Bile duct (tissue), 1 donor: ENCODE measurements around a stretch of chr6.

DNA sequence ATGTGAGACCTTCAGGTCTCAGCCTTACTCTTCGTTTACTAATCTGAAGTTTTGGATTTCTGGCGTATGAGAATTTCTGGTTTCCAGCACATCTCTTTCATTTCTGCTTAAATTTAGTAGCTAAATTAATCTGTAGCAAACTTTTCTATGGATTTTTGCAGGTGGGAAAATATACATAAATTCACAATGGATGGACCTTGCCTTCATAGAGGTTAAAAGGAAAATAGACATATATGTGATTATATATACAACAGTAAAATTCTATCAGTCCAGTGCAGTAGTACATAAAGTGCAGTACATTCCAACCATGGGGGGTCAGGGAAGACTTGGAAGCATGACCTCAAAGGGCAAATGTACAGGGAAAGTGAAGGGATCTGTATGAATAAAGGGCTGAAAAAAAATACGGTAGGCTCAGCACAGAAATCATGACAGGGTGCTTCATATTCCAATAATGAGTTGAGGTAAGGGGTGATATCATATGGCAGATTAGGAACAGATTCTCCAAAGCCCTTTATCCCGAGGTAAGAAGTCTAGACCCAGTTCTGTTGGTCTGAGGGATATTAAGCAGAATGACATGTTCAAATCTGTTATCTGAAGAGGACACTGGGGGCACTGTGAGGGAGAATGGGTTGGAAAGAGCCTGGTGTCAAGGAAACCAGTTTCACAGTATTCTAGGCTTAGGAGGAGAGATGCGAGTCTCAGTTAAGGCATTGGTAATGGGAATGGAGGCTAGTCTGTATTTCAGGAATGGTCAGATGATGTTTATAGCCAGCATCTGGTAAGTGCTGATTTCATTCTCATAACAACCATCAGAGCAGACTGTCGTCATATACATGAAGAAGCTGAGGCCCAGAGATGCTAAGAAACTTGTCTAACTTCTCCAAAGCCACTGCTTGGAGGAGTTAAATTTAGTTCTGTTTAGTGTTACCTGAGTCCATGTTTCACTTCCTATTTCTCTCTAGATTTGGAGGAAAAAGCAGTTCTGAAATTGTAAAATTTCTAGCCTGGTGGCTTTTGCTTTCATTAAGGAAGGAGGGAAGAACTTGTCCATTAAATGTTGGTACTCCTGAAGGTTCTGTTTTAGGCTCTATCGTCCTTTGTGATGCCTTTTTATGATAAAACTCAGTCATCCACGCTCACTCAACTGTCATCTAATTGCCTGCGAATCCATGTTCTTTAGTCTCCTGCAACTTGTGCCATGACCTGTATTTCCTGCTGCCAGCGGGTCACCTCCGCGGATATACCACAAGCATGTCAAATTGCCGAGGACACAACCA is 241.8 kb downstream of the ARID1B start:
- PRO-cap, result no peak

DNA sequence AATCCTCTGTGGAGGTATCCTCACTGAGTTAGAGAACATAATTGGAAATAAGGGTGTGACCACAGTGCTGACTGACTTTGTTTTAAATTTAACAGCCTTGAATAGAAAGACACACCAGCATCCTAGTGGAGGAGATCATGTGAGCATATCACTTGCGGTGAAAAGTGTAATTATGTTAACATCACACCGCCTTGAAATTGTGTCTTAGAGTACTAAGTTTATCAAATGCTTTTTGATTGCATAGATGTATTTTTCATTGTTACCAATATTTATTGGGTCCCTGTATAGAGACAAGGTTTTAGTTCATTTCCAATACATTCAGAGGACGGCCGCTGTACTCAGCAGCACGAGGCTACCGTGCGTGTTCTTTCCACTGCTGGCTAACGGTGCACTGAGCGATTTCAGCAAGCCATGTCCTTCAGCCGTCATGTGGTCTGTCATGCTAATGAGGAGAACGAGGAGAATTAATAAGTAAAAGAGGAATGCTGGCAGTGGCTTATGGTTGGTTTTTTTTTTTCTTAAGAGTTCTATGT is 253.4 kb downstream of the ARID1B start:
- PRO-cap, result no peak

DNA sequence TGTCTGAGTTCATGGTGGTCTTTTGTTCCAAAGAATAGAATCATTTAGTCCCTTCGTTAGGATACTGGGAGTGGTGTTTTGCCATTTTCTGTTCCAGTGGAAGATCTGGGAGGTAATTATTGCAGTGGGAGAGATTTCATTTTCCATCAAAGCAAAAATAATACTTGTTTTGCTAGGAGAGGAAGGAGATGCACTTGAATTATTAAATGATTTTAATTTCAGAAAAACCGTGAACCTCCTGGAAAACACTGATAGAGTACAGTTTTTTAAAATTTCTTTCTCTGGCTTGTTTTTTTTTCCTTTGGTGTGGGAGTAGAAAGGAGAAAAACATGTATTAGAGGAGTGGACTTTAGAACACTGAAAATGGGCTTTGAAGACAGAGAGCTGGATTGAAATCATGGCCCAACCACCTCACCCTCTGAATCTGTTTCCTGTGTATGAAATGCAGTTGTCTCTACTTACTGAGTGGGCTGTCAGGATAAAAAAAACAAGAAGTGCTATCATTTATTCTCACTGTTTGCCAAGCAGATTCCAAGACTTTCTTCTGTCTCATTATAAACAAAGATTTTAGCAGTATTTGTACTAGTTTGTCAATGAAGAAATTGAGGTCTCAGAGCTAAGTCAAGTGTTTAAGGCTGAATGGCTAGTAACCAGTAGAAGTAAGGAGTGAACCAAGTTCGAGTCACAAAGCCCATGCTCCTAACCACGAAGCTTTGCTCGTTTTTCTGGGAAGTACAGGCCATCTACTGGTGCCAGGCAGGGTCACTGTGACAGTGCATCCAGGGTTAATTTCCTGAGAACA is 256.5 kb downstream of the TMEM242 start:
- PRO-cap, result no peak

DNA sequence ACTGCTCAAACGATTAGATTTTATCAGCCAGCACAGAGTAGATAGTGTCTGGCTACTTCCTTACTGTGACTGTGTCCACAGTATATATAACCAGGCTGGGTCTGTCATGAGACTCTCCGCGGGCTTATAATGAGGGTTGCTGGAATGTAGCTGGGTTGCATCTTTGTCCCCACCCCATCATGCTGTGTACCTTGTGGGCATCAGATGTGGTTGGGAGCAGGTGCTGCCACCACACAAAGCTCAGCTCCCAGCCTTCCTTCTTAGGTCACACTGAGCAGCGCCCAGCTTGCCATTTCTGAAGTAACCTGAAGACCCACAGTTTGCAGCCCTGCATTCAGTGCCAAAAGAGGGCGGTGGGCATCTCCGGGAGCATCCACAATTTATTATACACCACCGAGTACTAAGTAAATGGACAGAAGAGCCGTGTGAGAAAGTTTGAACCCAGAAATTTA is 140.4 kb downstream of the TMEM242 start:
- PRO-cap, result no peak

GRCh38 chr6:157208071-157208790 is 115.1 kb downstream of the TMEM242 start:
- PRO-cap, result no peak

DNA sequence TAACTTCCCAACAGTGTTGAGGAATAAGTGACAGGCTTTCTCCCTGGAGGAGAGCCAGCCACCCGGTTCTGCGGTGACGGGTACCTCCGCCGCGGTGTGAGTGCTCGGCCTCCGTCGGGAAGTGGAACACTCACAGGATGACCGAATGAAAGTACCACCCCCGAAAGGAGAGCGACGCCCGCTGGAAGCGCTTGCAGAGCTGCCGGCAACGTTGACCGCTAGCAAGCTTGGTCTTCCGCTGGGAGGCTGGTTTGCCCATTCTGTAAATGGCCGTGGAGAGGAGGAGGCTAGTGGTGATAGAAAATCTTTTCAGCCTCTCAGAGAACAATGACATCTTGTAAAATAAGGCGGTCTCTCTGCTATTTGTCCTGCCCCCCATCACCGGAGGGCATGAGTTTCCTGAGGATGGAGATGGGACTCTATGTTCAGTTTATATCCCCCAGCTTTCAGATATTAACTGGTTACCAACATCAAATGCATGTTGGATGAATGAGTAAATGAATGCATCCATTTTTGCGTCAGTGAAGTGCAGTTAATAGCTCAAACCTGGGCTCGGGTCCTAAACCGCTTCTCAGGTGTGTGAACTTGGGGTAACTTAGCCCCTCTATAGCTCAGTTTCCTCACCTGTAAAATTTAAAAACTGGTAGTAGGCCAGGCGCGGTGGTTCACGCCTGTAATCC is 789 bp upstream of the TMEM242 start:
- PRO-cap, result bidirectional peak, plus-strand start at position 196 of the sequence, minus-strand start at position 123 of the sequence

DNA sequence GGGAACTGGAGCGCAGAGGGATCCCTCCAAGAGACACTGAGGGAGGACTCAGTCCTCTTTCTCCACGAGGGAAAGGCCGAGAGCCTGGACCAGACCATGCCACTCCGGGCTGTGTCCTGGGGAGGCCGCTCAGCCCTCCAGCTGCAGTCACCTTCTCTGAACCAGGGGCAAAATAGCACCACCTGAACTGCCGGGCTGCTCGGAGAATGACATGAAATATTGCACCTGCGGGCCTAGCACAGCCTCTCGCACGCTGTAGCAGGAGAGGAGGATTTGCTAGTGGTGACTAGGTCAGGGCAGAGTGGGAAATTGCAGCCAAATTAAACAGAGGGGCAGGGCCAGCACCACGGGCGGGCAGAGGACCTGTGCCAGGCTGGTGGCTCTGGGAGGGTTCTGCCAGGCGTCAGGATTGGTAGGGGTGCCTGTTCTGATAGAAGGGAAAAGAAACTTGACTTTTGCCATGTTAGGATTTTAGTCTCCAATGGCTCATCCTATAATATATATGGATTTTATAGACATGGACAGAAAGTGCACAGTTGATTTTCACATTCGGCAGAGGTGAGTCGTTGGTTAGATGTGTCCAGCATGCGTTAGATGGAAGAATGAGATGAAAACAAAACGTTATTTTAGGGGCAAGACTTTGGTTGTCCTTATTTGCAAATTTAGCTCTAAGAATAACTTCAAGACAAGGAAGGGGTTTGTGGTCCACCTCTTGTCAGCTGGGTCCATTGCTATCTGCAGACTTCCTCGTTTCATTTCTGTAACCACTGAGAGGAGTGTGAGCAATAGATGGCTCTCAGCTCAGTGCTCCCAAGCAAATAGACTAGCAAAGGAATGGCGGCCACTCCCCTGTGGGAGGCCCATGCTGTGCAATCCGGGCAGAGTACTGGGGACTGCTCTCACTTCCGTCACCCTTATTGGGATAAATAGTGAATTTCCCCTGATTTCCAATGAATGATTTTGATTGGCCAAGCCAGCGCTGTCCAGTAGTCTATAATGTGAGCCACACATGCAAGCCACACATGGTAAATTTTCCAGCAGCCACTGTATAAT is 176.3 kb downstream of the ZDHHC14 start:
- PRO-cap, result no peak

DNA sequence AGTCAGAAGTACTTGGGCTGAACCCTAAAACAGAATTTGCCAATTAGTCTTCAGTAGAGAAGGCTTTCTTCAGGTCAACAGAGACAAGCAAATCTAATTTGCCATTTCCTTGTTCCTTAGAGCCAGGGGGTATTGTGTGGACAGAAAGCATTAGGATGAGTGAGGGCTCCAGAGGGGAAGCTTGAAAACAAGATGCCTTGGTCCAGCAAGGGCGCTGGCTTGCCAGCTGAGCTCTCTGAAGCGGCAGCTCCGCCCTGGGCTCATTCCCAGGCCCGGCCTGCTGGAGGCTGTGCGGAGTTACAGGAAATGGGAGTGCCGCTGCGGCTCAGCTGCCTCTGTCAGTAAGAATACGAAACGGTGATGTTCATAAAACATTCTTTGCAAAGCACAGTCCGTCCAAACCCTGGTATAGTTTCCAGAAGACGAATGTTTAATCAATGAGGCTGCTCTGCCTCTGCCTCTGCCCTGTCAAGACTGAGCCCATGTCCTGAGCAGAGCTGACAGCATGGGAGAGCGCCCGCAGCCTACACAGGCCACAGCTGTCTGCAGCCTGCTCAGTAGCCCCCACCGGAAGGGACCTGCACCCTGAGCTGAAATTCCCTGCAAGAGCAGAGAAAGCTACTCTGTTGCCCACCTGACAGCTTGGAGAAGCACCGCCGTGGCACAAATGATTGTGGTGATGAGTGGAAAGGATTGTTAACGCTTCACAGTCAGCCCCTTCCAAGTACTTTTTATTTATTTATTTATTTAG is 153.3 kb upstream of the SNX9 start:
- PRO-cap, result no peak

GRCh38 chr6:157755679-157756124 is 67.3 kb upstream of the SNX9 start:
- PRO-cap, result no peak

DNA sequence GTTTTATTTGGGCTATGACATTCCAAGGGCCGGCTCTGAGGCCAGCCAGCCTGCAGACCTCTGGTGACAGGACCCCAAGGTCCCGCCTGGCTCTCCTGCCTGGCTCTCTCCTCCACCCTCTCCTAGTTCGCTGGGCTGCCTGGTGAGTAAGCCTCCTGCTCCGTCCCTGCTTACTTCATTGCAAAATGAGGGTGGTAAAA is 43.1 kb upstream of the SNX9 start:
- PRO-cap, result no peak

GRCh38 chr6:157862530-157863317 is 39.7 kb downstream of the SNX9 start:
- PRO-cap, result no peak

DNA sequence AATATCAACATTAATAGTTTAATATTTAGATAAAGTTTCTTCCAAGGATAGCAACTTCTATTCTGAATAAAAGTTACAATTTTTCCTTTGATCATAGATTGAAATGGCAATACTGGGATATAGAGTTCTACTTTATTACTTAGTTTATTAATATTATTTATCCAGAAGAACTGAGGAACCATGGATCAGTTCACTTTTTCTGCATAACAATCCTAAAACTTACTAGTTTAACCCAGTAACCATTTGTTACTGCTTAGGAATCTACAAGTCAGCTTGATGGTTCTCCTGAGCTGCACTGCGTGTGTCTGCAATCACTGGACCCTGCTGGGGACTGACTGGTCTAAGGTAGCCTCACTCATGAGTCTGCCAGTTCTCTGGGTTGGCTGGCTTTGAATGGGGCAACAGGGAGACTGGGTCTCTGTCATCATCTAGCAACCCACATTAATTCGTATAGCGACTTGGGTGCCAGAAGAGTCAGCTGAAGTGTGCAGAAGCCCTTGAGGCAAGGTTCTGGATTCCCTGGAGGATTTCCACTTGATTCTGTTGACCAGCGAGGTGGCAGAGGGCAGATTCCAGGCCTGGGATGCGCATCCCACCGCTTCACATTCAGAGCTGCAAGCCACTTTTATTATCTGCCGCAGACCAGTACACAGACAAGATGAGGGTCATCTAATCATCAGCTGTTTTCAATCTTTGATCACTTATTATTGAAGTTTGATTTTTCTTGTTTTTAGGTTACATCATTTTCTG is 49.3 kb downstream of the SNX9 start:
- PRO-cap, result no peak

DNA sequence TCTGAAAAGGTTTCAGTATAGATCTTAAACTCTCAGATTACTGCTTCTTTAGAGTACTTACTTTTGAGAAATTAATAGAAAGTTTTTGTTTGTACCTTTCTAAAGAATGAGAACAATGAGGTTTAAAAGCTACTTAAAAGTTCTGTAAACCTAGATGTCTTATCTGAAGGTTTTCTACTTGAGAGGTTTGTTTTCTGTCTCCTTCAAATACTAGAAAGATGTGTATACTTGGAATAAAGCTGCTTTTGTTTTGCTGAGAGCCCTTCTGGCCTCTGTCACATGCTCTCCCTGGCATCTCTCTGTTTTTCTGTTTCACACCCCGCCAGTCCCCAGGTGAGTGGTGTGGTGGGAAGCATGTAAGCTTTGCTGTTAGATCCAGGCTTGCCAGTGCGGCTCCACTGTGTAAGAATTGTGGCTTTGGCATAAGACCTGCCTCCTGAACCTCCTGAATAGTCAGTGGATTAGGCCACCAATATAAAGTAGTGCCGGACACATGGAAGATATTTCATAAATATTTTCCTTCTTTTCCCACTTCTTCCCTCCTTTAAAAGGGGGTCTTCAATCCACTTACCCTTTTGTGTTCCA is 56.8 kb downstream of the SNX9 start:
- PRO-cap, result no peak

- PRO-cap, result no peak
Observed at GRCh38 chr6:157921389-157921816, 60.3 kb upstream of the SYNJ2 start.

DNA sequence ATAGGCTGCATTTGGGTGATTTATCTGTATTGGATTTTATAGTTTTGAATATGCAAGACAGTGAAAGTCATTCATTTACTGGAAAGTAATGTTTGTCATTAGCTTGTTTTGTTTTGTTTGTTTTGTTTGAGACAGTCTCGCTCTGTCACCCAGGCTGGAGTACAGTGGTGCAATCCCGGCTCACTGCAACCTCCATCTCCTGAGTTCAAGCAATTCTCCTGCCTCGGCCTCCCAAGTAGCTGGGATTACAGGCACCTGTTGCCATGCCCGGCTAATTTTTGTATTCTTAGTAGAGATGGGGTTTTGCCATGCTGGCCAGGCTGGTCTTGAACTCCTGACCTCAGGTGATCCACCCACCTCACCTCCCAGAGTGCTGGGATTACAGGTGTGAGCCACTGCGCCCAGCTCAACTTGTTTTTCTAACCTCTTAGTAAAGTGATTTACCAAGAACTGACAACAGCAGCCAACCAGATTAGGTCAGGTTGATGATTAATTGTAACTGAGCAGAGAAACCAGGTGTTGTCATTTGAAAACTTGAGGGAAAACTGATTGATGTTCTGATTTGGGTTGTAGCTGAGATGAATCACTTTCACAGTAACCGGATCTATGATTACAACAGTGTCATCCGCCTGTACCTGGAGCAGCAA is 41.2 kb upstream of the SYNJ2 start:
- PRO-cap, result no peak

DNA sequence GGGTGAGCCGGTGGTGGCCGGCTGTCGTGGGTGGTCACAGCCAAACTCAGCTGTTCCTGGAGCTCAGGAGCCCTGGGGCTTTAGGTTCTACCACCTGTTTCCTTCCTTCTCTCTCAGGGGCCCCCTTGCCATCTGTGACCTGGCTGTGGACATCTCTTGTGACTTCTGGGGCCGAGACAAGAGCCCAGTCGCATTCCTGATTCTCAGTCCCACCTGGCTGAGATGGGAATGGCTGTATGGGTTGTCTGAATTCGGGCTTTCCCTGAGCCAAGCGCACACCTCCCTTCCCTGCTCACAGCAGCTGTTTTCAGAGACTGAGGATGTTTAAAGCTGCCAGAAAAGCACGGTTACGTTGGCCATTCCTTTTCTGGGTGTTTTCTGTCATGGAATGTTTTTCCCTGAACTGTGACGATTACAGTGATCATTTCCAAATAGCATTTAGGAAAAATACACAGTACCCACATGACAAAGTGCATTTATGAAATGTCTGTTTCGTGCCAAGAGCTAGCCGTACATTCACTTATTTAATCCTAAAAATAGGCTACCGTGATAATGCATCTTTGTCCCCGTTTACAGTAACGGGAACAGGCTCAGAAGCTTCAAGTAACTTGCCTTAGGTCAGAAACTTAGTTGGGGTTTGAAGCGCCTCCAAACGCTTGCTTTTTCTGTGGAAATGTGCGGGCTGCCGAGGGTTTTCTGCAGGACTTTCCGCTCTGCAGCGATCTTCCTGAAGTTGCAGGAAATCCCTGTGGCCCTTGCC is 36.7 kb downstream of the SYNJ2 start:
- PRO-cap, result no peak

GRCh38 chr6:158027191-158027966 is 45.7 kb downstream of the SYNJ2 start:
- PRO-cap, result no peak

DNA sequence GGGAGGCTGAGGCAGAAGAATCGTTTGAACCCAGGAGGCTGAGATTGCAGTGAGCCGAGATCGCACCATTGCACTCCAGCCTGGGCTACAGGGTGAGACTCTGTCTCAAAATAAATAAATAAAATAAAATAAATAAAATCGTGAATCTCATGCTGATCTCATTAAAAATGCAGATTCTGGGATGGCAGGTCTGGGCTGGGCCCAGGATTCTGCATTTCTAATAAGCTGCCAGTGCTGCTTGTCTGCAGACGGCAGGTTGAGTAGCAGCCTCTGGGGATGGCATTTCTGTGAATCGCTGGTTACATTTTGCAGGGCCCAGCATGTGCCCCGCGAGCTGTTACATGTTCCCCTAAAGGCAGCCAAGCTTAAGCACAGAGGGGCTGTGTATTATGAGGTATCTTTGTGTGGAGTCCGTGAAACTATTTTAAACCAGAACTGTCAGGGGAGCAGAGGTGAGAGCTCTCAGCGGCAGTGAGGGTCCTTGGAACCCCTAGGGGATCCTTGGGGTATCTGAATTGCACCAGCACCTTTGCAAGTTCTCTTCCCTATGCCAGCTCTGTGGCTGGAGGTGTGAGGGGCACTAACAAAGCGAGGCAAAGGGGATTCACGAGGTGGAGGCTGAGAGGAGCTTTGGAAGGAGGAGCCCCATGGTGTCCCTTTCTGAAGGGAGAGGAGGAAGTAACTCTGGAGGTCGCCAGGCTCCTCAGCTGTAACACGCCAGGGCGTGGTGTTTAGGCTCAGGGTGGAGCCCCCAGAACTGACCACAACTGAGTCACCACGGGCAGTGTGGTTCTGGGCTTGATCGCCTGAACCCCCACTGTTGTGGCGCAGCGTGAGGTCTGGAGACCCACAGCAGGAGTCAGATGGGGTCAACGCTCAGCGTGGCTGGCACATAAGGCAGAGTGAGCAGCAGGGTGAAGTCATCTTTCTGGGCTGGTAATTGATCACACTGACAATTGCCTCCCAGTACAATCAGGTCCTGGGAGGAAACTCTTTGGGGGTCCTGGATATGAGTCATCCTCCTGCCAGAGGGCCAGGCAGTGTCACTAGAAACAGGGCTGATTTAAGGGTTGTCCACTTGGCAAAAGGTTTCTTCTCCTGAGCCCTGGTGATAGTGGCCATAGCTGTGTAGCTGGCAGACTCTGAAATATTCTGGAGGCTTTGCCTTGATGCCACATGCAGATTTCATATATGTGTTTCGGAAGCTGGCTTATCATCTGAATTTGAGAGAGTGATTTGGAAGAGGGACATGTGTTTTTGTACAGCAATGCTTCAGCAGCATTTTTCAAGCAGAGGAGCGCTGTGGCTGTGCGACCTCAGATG is 49.6 kb downstream of the SYNJ2 start:
- PRO-cap, result no peak

GRCh38 chr6:158231344-158231960 is 63.3 kb downstream of the GTF2H5 start:
- PRO-cap, result bidirectional peak, plus-strand start at chr6:158231795, minus-strand start at chr6:158231735

DNA sequence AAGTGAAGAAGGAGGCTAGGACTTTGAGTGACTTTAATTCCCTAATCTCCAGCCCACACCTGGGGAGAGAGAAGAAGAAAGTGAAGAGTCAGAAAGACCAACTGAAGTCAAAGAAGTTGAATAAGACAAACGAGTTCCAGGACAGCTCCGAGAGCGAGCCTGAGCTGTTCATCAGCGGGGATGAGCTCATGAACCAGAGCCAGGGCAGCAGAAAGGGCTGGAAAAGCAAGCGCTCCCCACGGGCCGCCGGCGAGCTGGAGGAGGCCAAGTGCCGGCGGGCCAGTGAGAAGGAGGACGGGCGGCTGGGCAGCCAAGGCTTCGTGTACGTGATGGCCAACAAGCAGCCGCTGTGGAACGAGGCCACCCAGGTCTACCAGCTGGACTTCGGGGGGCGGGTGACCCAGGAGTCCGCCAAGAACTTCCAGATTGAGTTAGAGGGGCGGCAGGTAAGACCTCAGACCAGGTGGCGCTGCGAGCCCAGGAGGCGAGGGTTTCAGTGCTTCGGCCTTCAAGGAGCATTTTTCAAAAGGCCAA is 56.1 kb upstream of the TMEM181 start:
- PRO-cap, result no peak